GM23248 (cell line): ENCODE data around the genes PLSCR1, AGTR1 and HLTF.

DNA sequence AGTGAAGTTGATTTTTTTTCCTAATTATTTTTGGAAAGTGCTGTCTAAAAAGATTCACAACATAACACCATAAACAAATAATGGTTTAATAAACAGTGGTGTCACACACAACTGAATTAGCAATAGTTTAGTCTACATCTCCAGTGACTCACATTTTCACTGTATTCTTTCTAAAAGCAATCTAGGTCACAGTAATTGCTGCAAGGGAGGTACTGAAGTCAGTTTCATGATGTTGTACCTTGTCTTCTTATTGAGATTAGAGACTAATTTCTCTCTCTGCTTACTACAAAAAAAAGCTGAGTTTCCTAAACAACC is 29.7 kb downstream of the PLSCR4 start:
- RAMPAGE, long total RNA: no peak

DNA sequence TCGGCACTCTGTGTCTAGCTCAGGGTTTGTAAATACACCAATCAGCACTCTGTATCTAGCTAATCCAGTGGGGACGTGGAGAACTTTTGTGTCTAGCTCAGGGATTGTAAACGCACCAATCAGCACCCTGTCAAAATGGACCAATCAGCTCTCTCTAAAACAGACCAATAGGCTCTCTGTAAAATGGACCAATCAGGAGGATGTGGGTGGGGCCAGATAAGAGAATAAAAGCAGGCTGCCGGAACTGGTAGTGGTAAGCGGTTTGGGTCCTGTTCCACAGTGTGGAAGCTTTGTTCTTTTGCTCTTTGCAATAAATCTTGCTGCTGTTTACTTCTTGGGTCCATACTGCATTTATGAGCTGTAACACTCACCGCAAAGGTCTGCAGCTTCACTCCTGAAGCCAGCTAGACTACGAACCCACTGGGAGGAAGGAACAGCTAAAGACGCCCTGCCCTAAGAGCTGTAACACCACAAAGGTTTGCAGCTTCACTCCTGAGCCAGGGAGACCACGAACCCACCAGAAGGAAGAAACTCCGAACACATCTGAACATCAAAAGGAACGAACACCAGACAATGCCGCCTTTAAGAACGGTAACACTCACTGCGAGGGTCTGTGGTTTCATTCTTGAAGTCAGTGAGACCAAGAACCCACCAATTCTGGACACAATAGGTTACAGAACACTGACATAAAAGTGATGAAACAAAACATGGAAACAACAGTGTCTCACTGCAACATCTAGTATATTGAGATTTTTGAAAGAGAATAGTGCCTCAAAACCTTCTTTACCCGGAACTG is 28.7 kb upstream of the PLSCR2 start:
- RAMPAGE, long total RNA: no peak

- RAMPAGE, long total RNA: no peak
Measured at GRCh38 chr3:146522307-146523078, 21.9 kb downstream of the PLSCR1 start.

- RAMPAGE, long total RNA: start-site peak on the minus strand at chr3:146544547-146544739, 168 and 89 reads in 2 replicates
Measured at GRCh38 chr3:146544101-146545116, at the start of gene PLSCR1. TSS of gene PLSCR1 (minus strand) at chr3:146544607.

GRCh38 chr3:146625100-146625490 is 19.9 kb upstream of the PLSCR5 start:
- RAMPAGE, long total RNA: no peak

GRCh38 chr3:147245105-147245519 is 161.2 kb downstream of the ZIC4 start:
- RAMPAGE, long total RNA: no peak

DNA sequence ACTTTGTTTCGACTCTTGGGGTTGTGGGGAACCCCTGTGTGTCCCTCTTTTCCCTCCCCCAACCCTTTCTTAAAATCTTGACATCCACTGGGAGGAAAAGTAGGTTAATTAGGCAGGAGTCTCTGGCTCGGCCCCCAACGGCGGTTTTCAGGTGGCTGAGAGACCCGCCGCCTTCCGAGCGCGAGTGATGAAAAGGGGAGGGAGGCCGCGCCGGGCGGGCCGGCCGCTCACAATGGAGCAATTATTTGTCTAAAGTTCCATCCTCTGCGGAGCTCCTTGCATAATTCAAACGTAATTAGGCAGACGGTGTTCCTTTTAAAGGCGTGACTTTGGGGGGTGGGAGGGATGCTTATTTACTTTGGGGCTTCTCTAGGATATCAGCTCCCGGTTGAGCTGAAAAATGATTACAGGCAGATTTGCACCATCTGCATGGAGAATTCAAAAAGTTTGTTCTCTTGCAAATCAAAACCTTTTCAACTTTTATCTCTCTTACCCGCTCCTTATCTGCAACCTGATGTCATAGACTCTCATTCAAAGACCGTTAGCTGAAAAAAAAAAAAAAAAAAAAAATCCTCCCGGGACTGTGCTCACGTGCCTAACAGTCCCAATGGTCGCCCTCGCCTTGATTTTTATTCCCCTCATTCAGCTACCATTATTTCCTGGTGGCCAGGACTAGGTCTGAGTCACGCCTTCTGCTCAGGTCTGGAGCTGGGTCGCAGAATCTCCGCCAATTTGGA is 51.5 kb downstream of the ZIC4 start:
- RAMPAGE, long total RNA: no peak

DNA sequence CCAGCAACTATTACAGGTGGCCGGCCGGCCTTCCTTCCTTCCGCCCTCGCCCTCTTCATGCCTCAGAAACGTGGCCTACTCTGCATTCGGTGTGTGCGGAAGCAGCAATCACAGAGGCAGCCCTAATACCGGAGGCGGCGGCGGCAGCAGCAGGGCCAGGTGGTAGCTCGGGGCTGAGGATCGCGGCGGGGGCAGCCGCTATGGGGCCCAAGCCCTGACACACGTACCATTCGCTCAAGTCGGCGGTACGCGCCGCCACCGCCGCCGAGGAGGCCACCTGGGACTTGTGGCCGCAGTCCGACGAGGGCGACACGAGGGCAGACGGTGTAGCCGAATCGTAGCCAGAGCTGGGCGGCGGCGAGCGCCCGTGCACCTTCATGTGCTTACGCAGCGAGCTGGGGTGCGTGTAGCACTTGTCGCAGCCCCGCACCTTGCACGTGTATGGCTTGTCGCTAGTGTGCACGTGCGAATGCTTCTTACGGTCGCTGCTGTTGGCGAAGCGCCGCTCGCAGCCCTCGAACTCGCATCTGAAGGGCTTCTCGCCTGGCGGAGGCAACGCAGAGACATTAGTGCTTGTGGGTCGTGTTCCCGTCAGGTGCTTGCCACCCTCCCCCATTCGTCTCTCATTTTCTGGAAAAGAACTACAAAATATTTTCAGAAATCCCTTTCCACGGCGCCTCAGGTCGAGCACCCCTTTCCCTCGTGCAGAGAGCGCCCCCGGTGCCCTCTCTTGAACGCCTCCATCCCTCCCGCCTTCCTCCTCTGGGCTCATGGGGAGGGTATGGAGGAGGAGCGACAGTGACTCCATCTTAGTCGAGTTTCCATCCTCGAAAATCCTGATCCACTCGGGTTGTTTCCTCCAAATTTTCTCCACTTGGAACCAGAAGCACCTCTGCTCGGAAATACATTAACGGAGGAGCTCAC is 15.4 kb downstream of the ZIC4 start:
- RAMPAGE, long total RNA: no peak

DNA sequence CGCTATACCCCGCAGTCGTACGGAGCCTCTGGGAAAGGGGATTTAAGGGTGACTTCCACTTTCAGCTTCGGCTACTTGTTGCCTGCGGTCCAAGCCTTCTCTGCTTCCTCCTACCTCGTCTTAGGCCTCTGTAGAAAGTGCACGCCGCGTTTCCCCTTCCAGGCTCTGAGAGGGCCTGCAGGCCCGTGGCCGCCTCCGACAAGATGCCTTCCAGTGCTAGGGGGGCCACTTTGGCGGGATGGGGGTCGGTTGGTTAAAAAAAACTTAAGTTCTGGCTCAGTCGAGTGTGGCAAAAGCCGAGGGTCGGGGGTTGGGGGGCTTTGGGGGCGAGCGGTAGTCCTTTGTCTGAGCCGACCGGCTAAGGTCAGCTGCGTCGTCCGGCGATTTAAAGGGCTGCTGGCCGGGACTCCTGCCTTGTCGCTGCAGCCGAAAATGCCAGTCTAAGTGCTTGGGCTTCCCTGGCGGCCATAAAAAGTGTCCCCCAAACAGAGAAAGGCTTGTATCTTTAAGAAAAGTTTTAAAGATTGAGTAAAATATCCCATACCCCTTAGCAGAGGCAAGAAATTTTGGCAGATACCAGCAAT is 8.0 kb downstream of the ZIC4 start:
- RAMPAGE, long total RNA: no peak

- RAMPAGE, long total RNA: no peak
Measured at GRCh38 chr3:147406630-147407125, 335 bp upstream of the ZIC4 start.

- RAMPAGE, long total RNA: no peak
Measured at GRCh38 chr3:147411376-147411767, 2.2 kb downstream of the ZIC1 start.

DNA sequence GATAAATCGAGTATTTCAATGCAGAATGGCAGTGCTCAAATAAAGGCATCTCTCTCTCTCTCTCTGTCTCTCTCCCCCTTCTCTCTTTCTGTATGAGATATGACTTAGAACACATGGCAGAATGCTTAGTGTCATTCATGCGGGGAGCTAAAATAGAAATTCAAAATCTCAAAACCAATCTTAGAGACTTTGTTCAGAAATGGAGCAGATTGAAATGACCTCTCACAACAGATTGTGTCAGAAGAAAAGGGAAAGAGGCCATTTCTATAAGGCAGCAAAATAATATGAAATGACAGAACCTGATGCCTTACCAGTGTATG is 596.1 kb upstream of the AGTR1 start:
- RAMPAGE, long total RNA: no peak

GRCh38 chr3:148600834-148601432 is 96.8 kb upstream of the AGTR1 start:
- RAMPAGE, long total RNA: no peak

GRCh38 chr3:148697329-148698334 is at the start of gene AGTR1:
TSS of gene AGTR1 (plus strand) at chr3:148697903.
- RAMPAGE, long total RNA: no peak

DNA sequence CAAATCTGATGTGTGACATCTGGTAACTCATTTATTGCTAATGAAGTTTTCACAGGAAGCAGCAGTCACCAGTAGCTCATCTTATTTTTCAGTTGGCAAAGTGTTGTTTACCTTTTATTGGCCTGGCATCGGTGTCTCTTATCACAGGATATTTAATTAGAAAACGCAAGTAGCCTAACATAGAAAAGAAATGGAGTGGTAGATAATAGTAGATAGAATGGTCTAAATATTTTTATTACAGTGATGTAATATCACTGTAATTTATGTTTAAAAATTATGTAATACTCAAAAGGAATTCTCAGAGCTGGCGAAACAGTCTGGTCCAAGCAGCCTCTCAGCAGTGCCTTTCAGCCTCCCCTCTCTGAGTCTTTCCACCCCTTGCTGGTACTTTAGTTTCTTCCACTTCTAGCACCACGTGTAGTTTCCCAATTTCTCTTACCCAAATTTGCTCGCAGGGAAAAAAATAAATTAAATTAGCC is 31.9 kb downstream of the AGTR1 start:
- RAMPAGE, long total RNA: no peak

GRCh38 chr3:148794336-148794676 is 33.3 kb upstream of the CPB1 start:
- RAMPAGE, long total RNA: no peak

DNA sequence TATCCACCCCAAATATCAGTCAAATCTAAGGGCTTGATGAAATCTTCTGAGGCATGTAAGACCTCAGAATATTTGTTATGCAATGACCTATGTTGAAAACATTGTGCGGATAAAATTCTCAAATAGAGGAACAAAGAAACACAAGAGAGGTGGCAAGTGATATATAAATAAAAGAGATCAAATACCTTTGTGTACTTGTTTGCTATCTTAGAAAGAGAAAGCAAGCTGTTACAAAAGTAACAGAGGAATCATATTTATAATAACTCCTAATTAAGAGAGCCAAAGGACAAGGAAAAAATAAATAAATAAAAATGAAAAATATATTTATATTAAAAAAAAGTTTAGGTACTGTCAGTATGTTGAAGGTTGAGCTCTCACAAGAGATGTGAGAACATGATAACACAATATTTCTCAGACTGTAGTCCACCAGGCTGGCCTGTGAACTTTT is 50.0 kb downstream of the CPA3 start:
- RAMPAGE, long total RNA: no peak

DNA sequence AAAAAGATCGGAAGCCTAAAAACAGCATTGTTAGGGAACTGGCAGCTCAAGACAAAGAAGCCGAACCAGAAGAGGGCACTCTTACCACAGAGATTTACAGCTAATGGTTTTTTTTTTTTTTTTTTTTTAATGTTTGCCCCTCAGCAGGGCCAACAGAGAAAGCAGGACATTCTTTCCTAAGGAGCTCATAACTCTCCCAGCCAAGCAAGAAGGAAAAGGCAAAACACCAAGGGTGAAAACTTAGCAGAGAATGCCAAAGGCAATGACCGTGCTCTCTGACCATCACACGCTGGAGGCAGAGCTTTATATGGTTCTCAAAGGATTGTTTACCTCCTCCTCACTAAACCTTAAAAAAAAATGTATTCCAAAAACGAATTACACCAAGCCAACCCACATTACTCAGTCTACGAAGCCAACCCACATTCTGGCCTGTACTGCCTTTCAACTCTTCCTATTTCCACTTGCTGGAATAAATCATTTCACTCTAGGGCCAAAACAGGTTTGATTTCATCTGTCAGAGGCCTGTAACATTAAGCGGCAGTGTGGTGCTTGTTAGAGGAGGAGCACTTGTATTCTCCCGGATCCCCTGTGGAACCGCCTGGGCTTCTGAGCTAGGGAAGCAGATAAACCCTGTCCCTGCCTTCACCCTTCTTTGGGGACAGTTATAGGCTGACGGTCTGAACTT is 35.6 kb upstream of the GYG1 start:
- RAMPAGE, long total RNA: no peak

GRCh38 chr3:149085689-149086915 is at the start of gene HLTF:
TSS of gene HLTF (minus strand) at chr3:149086533.
- RAMPAGE, long total RNA: start-site peak on the minus strand at chr3:149086496-149086528, 67 and 264 reads in 2 replicates

DNA sequence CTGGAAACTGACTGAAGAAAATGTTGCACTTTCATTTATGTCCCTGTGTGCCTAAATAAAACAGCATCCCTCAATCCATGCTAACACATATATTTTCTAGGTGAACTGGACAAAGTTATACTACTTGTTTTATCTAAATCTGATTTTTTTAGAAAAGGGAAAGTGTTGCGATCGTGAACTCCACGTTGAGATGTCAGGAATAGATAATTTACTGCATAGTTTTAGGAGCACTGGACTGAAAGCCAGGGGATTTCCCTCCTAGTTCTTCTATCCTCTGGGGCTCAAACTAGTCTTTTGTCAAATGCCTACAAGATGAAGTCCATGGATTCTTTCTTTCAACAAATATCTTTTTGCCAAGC is 679 bp upstream of the HPS3 start:
- RAMPAGE, long total RNA: no peak